Measurements from ENCODE around the gene TBC1D13.

- PRO-cap: unidirectional peak, plus-strand start at chr9:128786968; bidirectional peak, plus-strand start at chr9:128787257, minus-strand start at chr9:128787036
- RAMPAGE, long total RNA, 4 experiments: start-site peak on the plus strand in 1 of 4 experiments, at chr9:128787265-128787371 at its widest, 25 reads per replicate
These were observed at the start of gene TBC1D13 for GRCh38 chr9:128786639-128787780. TSS of gene TBC1D13 (plus strand) at chr9:128787253.

GRCh38 chr9:128793270-128794292 is 6.5 kb downstream of the TBC1D13 start:
- PRO-cap: no peak
- RAMPAGE, long total RNA, 4 experiments: no peak in any of the 4 experiments

- PRO-cap: no peak
- RAMPAGE, long total RNA, 4 experiments: no peak in any of the 4 experiments
These were observed 1.6 kb downstream of the KYAT1 start for GRCh38 chr9:128880138-128880529.

DNA sequence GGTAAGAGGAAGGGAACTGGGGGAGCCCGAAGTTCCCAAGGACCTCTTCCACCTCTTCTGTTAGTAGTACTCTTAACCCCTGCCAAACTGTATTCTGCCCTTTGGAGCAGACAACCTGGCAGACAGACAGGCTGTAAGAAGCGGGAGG is 1.2 kb downstream of the LRRC8A start:
- PRO-cap: no peak
- RAMPAGE, long total RNA, 4 experiments: no peak in any of the 4 experiments

DNA sequence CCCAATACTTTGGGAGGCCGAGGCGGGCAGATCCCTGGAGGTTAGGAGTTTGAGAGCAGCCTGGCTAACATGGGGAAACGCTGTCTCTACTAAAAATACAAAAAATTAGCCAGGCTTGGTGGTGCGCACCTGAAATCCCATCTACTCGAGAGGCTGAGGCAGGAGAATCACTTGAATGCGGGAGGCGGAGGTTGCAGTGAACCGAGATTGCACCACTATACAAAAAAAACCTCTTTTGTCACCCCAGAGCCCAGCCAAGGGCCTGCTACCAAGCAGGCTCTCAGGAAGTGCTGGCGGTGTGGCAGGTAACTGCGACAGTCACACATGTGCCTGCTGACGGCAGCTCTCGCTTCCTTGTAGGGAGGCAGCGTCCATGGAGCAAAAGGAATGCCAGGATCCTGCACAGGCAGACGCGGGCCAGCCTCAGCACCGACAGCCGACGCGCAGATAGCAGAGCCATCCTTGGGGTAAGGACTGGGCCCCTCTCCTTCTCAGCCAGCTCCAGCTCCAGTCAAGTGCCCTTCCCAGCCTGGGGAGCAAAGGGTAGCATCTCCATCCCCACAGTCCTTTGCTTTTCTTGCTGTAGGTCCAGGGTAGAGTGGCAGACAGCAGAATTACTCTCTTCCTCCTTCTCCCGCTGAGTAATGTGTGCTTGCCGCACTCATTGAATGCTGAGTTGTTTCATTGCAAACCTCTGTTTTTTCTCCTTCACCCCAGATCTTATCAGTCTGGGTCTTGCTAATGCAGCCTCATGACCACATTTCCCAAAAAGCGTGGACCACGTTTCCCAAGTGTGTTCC is 3.9 kb downstream of the LRRC8A start:
- PRO-cap: bidirectional peak, plus-strand start at position 409 of the sequence, minus-strand start at position 311 of the sequence
- RAMPAGE, long total RNA, 4 experiments: start-site peak on the plus strand in 2 of 4 experiments, centred at positions 210 to 450 of the sequence, 5 to 26 reads per replicate

GRCh38 chr9:129042075-129042627 is 5.7 kb downstream of the MIGA2 start:
- PRO-cap: no peak
- RAMPAGE, long total RNA, 4 experiments: no peak in any of the 4 experiments

DNA sequence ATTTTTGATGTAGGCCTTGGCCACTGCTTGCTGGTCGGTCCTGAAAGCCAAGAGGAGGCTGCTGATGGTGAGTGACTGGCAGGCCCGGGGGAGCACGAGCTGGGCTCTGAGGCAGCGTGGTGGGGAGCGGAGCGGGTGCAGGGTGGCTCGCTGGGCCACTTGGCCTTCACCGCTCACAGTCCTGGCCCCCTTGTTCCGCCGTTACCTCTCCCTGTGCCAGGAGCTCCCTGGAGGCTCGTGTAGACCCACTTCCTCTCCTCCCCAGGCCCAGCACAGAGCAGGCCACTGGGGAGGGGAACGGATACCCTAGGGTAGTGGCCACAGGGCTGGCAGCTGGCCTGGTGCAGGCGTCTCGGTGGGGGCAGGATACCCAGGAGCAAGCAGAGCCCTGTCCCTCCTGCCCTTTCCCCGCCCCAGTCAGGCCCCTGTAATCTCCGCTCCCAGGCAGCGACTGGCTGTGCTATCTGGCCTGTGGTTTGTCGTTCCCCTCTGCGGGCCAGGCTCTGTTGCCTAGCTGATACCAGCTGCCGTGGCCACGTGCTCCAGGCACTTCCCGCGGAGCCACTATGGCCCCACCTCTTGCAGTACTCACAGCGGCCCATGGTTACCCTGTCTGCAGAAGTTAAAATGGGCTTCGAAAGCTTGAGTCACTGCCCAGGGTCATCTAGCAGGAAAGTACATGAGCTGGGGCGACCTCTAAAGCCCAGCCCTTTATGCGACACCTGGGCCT is 11.7 kb upstream of the DOLPP1 start:
- PRO-cap: unidirectional peak, minus-strand start at position 478 of the sequence
- RAMPAGE, long total RNA, 4 experiments: no peak in any of the 4 experiments

- PRO-cap: no peak
- RAMPAGE, long total RNA, 4 experiments: no peak in any of the 4 experiments
These were observed 5.0 kb upstream of the DOLPP1 start for GRCh38 chr9:129075722-129076537.

- PRO-cap: bidirectional peak, plus-strand start at chr9:129146241, minus-strand start at chr9:129145964
- RAMPAGE, long total RNA, 4 experiments: no peak in any of the 4 experiments
These were observed 32.2 kb downstream of the IER5L start for GRCh38 chr9:129145703-129146326.

DNA sequence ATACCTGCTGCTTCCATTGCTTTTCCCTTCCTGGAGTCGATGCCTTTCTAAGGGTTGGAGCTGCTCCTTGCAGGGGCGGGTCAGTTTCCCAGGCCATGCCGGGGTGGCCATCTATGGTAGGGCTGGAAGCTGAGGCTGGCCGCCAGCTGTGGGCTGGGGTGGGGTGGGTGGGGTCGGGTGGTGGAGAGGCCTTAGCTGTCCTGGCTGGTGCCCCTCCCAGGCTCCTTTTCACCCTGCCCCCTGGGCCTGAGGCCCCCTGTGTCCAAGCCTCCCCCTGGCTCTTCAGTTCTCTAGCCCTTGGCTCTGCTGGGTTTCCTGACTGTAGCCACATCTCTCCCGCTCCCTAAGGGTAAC is 30.3 kb downstream of the IER5L start:
- PRO-cap: no peak
- RAMPAGE, long total RNA, 4 experiments: no peak in any of the 4 experiments

DNA sequence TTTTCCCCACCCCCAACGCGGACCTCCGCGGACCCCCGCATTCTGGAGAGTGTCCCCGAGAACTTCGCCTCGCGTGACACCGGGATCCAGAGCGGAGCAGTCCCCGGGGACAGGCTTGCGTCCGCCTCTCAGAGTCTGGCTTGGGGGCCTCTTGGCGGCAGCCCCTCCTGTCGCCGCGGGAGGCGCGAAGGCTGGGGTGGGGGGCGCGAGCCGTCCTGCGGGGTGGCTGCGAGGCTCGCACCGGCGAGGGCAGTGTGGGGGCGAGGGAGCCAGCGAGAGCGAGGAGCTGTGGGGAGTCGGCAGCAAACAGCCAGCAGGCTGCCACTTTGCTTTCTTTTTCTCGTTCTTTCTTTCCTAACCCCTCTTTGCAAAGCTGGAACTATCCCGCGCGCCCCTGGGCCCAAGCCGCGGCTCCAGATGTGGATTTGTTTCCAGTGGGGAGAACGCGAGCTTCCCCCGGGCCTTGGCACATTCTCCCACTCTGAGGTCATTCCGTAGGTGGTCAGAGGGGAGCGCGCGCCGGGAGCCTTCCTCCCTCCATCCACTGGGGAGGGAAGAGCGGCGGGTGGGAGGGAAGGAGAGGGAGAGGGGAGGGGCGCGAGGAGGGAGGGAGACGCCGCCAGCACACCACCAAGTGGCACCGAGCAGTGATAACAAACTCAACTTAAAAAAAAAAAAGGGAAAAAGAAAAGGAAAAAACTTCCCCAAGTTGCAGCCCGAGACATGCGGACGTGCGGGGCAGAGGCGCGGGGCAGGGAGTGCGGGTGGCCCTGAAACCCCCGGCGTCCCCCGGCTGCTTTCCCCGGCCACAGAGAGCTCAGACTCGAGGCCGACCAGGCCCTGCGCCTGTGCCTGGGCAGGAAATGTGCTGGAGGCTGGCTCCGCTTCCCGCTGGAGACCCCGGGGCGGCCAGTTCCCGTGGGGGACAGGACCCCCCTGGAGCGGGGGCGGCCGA is 3.4 kb downstream of the IER5L start:
- PRO-cap: bidirectional peak, plus-strand start at position 252 of the sequence, minus-strand start at position 248 of the sequence; bidirectional peak, plus-strand start at position 490 of the sequence, minus-strand start at position 546 of the sequence
- RAMPAGE, long total RNA, 4 experiments: start-site peak on the plus strand in 1 of 4 experiments, centred at position 602 of the sequence, 6 reads per replicate

- PRO-cap: unidirectional peak, plus-strand start at chr9:129176897; bidirectional peak, plus-strand start at chr9:129177140, minus-strand start at chr9:129177119
- RAMPAGE, long total RNA, 4 experiments: no peak in any of the 4 experiments
These were observed 1.3 kb downstream of the IER5L start for GRCh38 chr9:129176607-129177384.

GRCh38 chr9:129178868-129179507 is 927 bp upstream of the IER5L start:
- PRO-cap: no peak
- RAMPAGE, long total RNA, 4 experiments: no peak in any of the 4 experiments

GRCh38 chr9:129262145-129262672 is 84.1 kb upstream of the IER5L start:
- PRO-cap: unidirectional peak, minus-strand start at chr9:129262456
- RAMPAGE, long total RNA, 4 experiments: no peak in any of the 4 experiments

GRCh38 chr9:129282273-129283150 is 104.5 kb upstream of the IER5L start:
- PRO-cap: bidirectional peak, plus-strand start at chr9:129282417, minus-strand start at chr9:129282376
- RAMPAGE, long total RNA, 4 experiments: start-site peak on the plus strand in 1 of 4 experiments, at chr9:129282417-129282516 at its widest, 25 reads per replicate

- PRO-cap: bidirectional peak, plus-strand start at chr9:129334282, minus-strand start at chr9:129334082; bidirectional peak, plus-strand start at chr9:129334595, minus-strand start at chr9:129334420
- RAMPAGE, long total RNA, 4 experiments: no peak in any of the 4 experiments
These were observed 156.4 kb upstream of the IER5L start for GRCh38 chr9:129334234-129335010.

GRCh38 chr9:129343686-129344324 is 165.7 kb upstream of the IER5L start:
- PRO-cap: bidirectional peak, plus-strand start at chr9:129344084, minus-strand start at chr9:129343800
- RAMPAGE, long total RNA, 4 experiments: no peak in any of the 4 experiments

DNA sequence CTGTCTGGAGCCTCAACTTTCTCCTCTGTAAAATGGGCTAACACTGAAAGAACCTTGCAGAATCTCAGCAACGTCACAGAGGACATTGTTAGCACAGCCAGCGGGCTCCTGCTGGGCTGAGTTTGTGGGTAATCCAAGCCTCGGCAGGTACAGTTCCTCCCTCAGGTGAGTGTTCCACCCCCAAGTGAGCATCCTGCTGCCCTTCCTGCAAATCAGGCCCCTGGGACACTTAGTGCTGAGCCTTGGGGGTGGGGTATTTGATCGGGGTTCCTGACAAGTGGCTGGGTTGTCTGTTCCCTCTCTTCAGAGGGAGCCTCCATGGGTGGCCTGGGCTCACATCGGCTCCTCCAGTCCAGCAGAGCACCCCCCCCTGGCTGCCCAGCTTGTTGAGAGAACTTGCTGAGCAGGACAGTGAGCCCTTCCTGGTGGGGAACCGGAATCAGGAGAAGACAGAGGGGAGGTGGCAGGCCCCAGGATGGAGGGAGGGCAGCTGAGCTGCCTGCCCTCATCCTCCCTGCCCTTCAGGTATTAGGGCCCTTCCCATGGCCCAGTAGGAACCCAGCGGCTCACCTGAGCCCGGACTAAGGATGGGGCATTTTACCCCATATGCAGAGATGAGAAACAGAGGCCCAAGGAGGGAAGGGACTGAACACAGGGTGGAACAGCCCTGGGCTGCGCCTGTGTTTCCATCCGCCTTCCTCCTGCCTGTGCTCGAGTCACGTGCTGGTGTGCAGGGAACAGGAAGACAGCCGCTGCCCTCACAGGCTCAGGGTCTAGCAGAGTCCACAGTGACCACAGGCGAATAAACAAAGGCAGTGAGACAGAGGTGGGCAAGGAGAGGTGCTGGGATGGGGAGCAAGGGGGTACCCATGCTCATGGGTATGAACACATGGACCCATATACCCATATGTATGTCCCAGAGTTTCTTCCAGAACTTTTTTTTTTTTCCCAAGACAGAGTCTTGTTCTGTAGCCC is 129.7 kb downstream of the C9orf50 start:
- PRO-cap: bidirectional peak, plus-strand start at position 256 of the sequence, minus-strand start at position 124 of the sequence; bidirectional peak, plus-strand start at position 788 of the sequence, minus-strand start at position 709 of the sequence
- RAMPAGE, long total RNA, 4 experiments: no peak in any of the 4 experiments

DNA sequence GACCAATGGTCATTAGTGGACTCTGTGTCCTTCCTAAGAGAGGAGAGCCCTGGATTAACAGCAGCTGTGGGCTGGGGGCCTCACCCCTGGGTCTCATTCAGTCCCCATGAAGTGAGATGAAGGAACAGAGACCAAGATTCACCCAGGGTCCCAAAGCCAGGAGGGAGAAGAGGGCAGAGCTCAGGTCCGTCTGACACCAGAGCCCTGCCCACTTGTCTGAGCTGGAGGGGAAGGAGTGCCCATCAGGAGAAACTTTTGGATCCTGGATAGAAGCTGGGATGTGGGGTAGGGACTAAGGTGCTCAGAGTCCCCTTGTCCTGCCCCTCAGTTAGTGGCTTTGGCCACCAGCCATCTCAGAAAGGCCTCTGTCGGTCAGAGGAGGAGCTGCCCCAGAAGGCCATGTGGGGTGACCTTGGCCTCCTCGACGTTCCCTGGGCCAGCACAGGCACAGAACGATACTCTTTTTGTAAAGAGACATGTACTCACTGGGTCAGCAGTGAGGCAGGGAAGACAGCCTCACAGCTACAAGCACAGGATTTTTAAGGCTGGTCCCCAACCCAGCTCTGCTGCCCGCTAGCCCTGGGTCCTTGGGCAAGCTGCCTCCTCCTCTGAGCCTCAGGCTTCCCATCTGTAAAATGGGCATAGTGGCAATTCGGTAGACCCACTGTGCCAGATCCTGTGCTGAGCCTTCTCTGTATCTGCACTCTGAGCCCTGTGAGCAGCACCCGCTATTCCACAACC is 49.5 kb downstream of the C9orf50 start:
- PRO-cap: no peak
- RAMPAGE, long total RNA, 4 experiments: no peak in any of the 4 experiments

GRCh38 chr9:129583984-129584557 is 36.8 kb downstream of the C9orf50 start:
- PRO-cap: unidirectional peak, plus-strand start at chr9:129584303
- RAMPAGE, long total RNA, 4 experiments: no peak in any of the 4 experiments

Measured in esophagus squamous epithelium (tissue), 4 donors.